Neural cell (in vitro differentiated cells): ENCODE results near the genes KIF2C and BTBD19.

DNA sequence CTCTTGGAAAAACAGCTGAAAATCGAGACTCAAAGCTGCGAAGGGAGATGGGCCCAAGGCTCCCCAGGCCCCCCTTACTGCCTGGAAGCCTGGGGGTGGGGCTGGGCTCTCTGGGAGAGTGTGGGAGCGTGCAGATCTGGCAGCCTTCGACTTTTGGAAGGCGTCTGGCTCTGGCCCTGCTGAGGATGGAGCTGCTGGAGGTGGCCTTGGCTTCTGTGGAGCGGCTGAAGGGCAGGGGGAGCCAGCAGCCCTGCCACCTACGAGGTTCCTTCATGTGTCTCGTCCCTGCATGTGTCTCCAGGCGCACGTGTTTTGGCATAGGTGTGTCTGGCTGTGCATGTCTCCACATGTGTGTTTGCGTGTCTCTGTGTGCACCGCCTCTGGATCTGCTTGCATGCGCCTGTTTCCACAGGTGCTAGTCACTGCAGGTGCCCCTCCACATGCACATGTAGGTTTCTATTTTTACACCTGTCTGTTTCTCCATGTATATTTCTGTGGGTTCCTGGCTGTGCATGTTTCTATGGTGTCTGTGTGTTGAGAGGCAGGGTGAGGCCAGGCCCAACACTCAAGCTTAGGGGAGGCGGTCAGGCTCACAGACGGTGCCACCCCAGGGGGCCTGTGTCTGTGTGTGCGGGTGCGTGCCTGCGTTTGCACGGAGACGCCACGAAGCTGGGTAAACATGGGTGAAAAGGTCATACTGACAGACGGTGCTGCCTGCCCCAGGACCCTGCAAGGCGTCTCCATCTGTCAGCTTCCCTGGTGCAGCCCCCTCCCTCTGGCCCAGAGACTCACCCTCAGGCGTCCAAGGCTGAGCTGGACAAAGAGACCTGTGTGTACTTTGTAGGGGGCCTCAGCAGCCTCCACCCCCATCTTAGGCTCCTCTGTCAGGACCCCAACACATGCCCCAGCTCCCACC, 33.7 kb downstream of the PTPRF start:
- RAMPAGE, long total RNA = no peak

GRCh38 chr1:43832402-43832735, 101.2 kb upstream of the ARTN start:
- RAMPAGE, long total RNA = no peak

DNA sequence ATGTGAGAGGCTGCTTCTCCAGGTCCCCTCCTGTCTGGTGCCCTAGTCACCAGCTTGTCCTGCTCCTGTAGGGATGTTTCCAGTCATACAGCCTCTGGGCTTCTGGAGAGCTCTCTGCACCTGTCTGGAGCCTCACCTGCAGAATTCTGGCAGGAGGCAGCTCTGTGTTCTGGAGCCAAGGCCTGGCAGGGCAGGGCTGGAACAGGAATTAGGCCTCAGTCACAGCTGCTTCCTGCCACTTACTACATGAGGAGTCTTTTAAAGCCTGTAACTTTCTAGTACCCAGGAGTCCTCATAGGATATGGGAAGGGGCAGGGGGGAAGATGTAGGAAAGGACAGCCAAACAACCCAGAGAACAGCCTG, 31.5 kb upstream of the ARTN start:
- RAMPAGE, long total RNA = no peak

DNA sequence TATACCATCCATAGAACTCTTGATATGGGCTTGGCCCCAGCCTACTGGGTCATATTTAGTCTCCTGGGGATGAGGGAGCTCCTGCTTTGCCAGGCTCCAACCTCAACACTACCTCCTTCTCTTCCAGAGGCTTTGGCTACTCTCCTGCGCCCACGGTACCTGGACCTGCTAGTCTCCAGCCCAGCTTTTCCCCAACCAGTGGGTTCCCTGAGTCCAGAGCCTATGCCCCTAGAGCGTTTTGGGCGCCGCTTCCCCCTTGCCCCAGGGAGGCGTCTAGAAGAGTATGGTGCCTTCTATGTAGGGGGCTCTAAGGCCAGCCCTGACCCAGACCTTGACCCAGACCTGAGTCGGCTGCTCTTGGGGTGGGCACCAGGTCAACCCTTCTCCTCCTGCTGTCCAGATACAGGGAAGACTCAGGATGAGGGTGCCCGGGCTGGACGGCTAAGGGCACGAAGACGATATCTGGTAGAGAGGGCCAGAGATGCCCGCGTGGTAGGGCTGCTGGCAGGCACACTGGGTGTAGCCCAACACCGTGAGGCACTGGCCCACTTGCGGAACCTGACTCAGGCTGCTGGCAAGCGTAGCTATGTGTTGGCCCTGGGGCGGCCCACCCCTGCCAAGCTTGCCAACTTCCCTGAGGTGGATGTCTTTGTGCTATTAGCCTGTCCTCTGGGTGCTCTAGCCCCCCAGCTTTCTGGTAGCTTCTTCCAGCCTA, 1.6 kb downstream of the DPH2 start:
- RAMPAGE, long total RNA = no peak

GRCh38 chr1:43979619-43980367, 783 bp downstream of the B4GALT2 start:
- RAMPAGE, long total RNA = no peak

GRCh38 chr1:43997140-43997956, 5.9 kb downstream of the CCDC24 start:
- RAMPAGE, long total RNA = no peak

DNA sequence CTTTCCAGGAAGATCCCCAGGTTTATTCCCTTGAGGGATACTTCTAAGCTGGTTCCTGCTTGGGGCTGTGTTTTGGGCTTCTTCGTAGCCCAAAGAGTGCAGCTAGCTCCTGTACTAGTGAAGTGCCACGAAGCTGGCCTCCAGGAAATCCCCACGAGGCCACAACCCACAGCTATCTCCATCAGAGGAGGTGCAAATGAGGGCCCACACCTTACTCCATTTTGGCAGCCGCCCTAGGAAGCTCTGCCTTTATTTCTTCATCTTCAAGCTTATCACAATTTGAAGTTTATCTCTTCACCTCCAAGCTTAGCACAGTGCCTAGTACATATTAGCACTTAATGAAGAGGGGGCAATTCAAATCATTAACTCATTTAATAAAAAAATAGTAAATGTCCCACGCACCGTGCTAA, 544 bp upstream of the DMAP1 start:
- RAMPAGE, long total RNA = no peak

DNA sequence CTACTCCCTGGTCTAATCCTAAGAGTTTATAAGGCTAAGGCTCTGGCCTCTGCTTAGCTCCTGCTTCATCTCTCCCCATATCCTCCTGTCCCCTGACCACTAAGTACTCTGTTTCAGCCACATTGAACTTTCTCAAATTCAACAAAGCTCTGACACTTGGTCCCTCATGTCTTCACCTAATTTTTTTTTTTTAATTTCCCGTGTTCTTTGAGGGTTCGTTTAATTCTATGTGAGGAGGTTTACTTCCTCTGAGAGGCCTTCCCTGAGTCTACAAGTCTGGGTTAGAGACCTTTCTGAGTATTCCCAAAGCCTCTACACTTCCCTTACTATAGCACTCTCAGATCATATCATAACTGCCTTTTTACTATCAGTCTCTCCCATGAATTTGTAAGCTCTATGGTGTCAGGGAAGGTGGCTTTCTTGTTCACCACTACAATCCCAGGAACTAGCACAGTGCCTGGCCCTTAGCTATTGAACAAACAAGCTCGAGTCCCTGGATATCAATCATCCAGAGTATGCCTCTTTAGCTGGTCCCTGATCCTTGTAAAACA, 3.3 kb downstream of the ERI3 start:
- RAMPAGE, long total RNA = no peak

DNA sequence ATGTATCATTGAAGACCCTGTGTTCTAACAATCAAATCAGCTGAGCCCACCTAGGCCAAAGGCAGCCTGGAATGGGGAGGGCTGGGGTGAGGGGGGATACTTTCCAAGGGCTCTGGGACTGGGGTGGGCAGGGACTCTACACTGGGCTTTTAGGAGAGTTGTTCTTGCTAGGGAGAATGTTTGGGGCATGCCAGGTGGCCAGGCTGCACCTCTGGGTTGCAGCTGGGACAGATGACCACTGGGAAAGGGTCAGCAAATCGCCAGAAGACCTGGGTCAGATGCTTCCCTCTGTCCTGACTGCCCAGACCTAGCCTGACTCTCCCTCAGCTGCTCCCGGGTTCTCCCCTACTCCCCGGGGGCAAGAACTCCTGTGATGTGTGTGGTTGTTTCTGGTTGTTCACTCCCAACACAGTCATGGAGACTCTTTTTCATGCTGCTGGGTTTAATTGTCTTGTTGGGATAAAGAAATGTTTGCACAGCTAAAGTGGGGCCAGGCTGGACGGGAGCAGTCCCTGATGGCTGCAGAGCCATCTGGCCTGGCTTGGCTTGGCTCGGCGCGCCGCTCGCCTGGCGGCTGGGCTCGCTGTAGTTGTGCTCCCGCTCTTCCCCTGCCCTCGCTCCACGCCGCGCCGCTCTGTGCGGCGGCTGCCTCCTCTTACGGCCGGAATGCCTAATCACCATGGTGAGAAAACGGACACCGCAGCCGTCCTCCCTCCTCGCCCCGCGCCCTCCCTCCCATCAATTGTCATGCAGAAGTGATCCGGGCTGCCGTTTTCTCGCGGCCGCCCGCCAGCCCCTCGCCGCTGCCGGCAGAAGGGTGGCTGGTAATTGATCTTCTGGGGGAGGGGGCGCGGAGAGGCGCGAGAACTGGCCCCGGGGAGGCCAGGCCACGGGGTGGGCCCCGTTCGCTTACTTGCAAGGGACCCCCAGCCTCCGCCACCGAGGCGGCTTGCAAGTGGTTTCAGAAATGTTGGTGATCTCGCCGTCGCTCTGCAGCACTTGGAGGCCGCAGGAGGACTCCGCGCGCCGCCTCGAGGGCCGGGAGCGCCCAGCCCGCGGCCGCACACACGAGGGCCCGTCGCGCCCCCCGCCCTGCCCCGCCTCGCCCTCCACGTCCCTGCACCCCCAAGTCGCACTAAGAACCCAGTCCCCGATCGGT, 12.2 kb downstream of the RNF220 start:
- RAMPAGE, long total RNA = no peak

DNA sequence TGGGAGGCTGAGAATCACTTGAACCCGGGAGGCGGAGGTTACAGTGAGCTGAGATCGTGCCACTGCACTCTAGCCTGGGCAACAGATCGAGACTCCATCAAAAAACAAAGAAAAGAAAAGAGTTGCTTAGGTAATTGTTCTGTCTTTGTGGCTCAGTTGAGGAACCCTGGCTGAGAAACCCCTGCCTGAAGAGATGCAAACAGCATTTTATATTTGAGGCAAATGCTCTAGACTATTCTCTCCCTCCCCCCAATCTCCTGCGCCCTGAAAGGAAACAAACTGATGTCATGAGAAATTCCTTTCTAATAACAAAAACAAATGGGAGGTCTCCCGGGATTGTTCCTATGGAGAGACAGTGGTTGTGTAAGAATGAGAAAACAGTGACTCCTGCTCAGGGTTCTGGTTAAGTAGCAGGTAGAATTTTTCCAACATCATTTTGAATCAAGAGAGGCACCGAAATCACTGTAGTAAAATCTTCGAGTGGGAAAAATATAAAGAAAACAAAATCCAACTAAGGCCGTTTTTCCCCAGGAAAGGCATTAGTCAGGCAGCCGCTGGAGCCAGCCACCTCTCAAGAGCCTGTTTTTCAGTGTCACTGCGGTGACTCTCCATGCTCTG, 80.1 kb downstream of the RNF220 start:
- RAMPAGE, long total RNA = no peak

DNA sequence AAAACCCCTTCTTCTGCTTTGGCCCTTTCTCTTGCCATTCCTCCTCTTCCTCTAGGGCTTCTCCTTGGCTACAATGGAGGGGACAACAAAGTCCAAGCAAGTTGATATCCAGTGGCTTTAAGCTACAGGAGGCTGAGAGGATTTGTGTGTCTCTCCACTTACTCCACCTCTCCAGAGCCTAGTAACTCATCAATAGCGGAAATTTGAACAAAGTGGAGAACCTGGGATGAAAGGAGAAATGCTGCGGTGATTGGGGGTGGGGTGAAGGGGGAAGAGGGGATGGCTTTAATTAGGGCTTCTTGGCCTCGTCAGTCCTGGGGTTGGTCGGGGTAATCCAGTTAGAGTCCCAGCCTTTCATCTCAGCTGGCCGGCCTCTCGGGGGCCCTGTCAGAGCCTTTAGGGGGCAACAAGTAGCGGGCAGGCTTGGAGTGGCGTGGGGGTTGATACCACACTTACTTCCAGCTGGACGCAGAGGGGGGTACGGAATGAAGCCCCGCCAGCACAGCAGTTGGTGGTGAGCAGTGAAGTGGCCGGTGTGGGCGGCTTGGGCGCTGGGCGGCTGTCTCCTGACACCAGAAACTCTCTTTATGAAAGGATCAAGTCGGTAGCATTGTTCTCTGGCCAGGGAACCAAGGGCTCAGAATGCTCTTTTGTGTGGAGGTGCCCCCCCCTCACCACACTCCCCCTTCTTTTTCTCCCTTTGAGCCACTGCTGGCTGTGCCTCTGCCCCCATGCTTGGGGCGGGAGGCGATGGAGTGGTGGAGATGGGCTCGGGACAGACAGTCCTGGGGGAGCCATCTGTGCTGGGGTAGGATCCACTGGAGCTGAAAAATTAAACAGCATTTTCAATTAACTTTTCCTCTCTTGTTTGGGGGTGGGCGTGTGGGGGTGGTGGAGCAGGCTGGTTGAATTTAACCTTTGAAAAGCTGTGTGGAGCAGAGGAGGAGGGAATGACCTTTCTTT, 102.4 kb downstream of the RNF220 start:
- RAMPAGE, long total RNA = no peak

DNA sequence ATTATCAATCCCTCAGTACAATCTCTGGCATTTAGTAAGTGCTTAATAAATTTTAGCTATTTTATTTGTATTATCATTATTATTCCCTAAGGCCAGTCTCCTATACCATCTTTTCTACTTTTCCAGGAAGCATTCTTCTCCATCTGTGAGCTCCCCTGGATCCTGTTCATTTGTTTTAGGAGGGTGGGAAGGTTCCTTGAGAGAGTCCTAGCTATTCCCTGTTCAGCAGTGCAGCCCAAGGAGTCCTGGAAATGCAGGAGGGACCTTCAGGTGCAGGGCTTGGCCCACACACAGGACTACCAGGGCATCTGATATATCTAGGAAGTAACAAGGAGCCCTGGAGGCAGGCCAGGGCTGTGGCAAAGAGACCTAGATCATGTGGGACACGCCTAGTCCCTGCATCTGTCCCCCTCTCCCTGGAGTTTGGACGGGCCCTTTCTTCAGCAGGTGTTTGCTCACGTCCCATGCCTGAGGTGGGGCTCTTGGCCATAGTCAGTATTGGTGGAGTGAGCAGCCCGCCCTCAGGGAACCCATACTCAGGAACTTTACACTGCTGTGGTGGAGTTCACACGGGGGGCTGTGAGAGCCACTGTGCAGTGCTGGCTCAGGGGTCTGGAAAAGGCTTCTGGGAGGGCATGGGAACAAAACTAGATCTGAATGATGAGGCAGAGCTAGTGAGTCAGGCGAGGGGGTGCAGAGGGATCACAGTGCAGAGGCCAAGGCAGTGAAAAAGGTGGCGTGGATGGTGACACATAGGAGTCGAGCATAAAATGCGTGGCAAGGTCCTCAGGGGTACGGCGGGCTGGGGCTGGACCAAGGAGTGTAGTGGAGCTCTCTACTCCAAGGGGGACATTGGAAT, 25.7 kb downstream of the TMEM53 start:
- RAMPAGE, long total RNA = no peak

- RAMPAGE, long total RNA = no peak
Measured at GRCh38 chr1:44650210-44651750, 23.5 kb downstream of the TMEM53 start.

GRCh38 chr1:44738407-44738975, 1.1 kb upstream of the KIF2C start:
- RAMPAGE, long total RNA = no peak

DNA sequence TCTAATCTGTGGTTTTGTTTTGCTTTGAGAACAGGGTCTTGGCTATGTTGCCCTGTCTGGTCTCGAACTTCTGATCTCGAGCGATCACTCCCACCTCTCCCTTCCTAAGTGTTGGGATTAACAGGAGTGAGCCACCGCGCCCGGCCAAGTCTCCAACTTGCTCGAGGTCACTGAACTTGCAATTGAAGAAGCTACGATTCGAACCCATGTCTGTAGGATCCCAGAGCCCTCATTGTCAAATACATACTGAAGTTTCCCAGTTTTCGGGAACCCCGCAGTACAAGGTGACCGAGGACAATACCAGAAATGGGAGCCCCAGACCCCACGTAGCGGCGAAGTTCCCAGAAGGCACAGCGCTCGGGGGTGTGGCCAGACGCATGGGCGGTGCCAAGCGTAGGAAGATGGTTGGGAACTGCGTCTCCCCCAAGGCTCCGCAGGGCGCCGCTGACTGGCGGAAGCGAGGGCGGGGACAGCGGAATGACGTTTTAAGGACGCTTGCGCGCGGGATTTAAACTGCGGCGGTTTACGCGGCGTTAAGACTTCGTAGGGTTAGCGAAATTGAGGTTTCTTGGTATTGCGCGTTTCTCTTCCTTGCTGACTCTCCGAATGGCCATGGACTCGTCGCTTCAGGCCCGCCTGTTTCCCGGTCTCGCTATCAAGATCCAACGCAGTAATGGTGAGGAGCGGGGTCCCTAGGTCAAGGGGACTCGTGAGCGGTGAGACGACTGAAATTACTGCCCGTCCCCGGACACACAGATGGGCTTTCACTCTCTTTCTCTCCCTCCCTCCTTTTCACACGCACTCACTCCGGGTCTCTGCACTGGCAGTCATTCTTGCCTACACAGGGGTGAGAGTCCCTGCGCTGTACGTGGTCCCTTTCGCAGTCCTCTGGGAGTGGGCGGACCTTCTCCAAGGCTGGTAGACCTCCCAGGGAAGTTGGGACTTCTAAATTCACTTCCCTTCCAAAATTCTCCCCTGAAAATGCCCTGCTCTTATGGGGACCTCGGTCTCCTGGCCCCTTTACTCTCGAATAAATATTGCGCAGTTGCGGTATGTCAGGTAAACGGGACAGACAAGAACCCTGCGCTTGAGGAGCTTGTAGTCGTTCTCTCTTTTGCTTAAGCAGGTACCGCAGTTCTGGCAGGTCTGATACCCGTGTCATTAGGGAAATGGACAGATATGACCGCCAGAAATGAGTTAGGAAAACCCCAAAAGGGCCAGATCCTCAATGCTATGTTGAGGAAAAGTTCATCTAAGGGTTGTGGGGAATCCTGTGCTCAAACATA, at the start of gene KIF2C:
Gene KIF2C, plus strand, starts transcription at position 511 of the 1,286 bp plus-strand sequence.
- RAMPAGE, long total RNA = no peak

- RAMPAGE, long total RNA = no peak
Measured at GRCh38 chr1:44776455-44777059, 1.2 kb downstream of the RPS8 start.

- RAMPAGE, long total RNA = no peak
Measured at GRCh38 chr1:44791469-44791760, 3.4 kb upstream of the BEST4 start.

- RAMPAGE, long total RNA = no peak
Measured at GRCh38 chr1:44801929-44803003, 2.1 kb downstream of the PLK3 start.

DNA sequence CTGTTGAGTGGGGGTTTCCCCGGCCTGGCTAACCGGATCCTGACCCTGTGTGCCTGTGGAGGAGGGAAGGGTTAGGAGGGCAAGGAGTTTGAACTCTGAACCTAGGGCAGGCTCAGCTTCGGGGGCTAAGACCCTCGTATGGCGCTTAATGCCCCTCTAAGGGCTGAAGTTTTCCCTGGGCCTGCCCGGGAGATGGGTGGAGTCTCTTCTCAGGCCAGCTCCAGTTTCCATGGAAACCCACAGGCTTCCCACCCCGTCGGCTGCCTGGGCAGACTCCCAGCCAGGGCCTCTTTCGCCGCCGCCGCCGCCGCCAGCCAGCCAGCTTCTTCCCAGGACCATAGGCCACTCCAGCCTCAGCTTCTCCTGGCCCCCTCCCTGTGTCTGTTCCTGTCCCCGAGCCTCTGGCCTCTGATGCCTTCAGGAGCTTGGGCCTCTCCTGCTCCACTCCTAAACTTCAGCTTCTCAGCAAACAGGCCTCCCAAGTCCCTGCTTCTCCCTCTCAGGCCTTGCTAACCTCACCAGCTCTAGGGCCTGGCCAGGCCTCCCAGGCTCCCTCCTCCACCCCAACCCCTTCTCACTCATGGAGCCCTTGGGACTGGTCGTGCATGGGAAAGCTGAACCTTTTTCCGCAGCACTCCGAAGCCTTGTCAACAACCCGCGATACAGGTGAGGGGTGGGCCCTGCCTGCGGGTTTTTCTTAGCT, at the start of gene BTBD19:
Gene BTBD19, plus strand, starts transcription at position 283 of the 703 bp plus-strand sequence.
- RAMPAGE, long total RNA = no peak

DNA sequence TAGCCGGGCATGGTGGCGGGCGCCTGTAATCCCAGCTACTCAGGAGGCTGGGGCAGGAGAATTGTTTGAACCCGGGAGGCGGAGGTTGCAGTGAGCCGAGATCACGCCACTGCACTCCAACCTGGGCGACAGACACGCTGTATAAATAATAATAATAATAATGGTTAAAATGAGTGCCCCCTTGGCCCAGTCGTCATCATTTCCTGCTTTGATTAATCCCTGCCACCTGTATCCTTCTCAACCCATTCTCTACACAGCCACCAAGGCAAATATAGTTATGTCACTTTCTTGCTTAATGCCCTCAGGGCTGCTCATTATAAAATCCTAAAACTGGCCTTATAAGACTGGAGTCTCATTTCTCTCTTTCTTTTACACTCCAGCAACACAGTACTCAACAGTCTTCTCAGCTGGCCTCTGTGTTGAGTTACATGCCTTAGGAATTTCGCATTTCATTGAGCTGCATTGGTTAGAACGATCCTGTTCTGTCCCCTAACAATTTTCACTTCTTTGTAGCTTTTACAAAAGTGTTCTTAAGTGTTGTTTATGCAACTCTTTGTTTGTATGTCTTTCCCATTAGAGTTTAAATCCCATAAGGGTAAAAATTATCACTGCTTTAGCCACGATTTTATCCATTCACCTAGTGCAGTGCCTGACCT, 10.7 kb downstream of the HECTD3 start:
- RAMPAGE, long total RNA = no peak